Measurements from ENCODE around the gene AHNAK2.

DNA sequence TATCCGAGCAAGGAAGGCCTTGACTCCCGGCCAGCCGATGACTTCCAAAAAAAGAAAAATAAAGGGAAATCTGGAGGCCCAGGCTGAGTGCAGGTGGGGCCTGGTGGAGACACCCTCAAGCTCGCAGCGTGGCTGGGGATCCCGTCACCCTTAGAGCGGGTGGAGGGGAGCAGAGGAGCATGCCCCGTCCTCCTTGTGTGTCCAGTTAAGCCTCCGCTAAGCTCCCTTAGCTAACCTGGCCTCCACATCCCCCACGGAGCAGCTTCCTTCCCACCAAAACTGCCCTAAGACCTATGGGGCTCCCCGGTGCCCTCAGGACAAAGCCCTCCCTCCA, 4.2 kb downstream of the AHNAK2 start:
- RRBS = no CpG with 5 or more reads among the region's 11 CpGs

DNA sequence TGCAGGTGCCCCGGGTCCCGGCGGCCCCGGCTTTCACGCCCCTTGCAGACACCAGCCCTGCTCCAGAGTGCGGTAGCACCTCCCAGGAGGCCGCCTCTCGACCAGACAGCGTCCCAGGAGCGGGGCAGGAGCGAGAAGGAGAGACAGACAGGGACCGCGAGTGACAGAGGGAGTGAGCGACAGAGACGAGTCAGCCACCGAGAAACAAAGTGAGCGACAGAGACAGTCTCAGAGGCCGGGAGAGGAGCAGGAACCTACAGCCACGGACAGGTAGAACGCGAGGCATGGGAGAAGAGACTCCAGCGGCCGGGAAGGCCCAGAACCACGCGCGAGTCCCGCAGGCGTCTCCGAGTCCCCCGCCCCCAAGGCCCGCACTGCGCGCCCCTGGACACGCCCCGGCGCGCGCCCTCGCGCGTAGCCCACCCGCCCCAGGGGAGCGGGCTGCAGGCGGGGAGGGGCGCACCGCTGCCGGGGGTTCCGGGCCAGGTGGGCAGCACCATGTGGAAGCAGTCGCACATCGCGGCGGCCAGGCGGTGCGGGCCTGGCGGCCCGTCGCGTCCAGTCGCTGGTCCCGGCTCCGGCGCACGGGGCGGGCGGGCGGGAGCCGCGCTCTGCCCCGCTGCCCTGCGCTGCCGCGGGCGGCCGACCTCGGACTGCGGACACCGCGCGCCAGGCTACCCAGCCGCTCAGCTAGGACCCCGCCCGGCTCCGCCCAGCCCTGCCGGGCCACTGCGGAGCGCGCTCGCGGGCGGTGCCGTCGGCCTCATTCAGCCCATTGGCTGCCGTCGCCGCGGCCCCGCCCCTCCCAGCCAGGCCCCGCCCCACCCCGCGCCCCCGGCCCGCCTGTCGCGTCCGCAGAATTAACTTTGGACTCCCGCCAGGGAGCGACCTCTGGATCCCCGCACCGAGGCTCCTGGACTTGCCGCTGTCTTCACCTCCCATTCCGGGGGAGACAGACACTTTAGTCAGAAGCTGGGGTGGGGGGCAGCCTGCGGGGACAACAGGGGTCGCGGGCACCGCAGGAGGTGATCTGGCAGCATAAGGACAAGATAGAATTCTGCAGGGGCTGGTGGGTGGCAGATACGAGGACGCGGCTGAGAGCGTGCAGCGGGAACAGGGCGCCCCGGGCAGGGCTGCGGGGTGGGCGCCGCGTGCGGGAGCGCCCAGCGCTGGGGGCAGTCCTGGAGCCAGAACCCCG, at the start of gene AHNAK2:
Gene AHNAK2 (minus strand): TSS at position 655 of the 1,198 bp plus-strand sequence.
- RRBS = 1% methylated on average over 57 of the region's 130 CpGs

GRCh38 chr14:105182524-105183218, 1.6 kb upstream of the NUDT14 start:
- RRBS = 70% methylated on average over 5 of the region's 19 CpGs

DNA sequence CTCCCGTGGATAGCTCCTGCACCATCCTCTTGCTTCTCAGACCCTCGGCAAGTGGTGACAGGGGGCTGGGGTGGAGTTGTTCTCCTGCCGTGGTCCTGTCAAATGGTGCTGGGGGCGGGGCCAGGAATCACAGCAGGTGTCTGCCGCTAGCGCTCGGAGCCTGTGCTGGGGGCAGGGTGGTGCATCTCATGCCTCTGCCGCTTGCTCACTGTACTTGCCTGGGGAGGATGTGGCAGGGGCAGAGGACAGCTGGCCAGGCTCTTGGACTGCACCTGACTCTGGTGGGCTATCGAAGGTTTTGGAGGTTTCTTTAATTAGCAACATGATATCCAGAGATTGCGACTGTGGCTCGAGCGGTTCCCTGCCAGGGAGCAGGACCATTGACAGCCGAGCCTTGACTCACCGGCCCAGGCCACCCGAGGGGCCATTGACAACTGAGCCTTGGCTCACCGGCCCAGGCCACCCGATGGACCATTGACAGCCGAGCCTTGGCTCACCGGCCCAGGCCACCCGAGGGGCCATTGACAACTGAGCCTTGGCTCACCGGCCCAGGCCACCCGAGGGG, 12.9 kb downstream of the PACS2 start:
- RRBS = no CpG with 5 or more reads among the region's 22 CpGs

DNA sequence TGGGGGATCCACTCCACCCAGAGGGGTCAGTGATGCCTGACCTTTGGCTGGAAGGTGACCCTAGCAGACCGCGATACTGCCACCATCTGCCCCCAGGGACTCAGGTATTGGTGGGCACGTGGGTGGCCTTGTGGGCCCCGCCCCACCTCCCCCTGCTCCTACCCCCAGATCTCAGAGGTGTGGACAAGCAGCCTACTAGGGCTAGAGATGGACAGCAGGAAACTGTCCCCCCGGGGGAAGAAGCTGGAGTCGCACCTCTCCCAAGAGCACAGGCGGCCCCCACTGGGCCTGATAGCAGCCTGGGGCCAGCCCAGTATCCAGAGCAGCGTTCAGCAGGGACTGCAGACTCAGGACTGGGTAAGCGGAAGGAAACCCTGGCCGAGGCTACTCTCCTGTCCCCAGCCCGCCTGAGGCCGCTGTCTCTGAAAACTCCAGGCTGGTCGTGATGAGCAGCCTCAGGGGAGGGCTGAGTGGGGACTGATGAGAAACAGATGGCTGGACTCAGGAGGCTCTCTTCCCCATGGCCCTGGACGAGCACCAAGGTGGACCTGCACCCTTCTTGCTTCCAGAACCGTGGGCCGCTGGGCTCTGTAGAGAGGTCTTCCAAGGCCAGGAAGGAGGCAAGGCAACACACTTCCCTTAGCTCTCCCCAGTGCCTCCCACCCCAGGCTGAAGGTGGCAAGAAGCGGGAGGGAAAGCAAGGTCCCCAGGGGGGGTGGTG, 956 bp downstream of the TEX22 start:
- RRBS = no CpG with 5 or more reads among the region's 17 CpGs

- RRBS = no CpG with 5 or more reads among the region's 5 CpGs
Measured at GRCh38 chr14:105473179-105473589, 1.4 kb upstream of the CRIP2 start.

GRCh38 chr14:105476475-105477371, 2.1 kb downstream of the CRIP2 start:
- RRBS = 8% methylated on average over 2 of the region's 18 CpGs

- RRBS = 94% methylated on average over 5 of the region's 26 CpGs
Measured at GRCh38 chr14:105483105-105484305, 3.2 kb upstream of the CRIP1 start.

DNA sequence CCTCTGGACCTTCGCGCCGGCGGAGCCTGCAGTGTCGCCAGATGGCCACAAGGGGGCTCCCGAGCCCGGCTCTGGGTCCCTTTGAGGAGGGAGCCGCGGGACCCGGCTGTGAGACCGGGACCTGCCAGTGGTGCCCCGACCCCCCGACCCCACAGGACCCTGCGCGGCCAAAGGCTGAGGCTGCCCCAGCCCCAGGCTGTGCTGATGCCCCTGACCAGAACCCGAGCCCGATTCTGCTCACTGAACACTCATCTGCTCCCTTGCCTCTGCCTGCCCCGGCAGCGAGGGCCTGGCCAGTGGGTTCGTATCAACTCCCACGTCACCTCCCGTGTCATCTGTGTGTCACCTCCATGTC, 11.6 kb downstream of the TMEM121 start:
- RRBS = 2% methylated on average over 5 of the region's 22 CpGs

GRCh38 chr14:105587410-105588825, 61.5 kb downstream of the TMEM121 start:
- RRBS = 67% methylated on average over 1 of the region's 52 CpGs

DNA sequence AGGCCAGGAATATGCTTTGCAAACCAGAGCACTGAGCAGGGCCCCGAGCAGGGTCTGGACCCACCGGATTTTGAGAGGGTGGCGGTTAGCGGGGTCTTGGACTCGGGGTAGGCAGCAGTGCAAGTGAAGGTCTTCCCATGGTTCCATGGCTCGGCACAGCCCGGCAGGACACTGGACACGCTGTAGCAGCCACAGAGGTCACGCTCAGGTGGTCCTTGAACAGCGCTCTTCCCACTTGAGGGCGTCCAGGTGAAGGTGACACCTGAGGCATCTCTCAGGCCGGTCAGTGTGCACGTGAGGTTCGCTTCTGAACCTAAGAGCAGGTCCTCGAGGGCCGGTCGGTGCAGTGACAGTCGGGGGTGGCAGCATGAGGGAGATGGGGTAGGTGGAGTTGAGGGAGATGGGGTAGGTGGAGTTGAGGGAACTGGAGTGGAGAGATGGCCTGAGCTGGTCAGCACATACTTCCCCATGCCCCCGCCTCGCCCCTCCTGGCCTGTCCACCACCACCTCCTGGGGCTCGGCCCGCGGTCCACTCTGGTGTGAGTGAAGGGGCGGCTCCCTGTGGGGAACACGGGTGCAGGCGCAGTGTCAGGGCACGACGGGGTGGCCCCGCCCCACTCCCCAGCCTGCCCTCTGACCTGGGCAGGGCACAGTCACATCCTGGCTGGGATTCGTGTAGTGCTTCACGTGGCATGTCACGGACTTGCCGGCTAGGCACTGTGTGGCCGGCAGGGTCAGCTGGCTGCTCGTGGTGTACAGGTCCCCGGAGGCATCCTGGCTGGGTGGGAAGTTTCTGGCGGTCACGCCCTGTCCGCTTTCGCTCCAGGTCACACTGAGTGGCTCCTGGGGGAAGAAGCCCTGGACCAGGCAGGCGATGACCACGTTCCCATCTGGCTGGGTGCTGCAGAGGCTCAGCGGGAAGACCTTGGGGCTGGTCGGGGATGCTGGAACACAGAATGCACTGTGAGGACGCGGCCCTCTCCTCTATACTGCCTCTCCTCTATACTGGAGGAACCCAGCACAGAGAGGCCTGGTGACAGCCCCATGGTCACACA, 181.7 kb downstream of the TMEM121 start:
- RRBS = 48% methylated on average over 5 of the region's 46 CpGs

DNA sequence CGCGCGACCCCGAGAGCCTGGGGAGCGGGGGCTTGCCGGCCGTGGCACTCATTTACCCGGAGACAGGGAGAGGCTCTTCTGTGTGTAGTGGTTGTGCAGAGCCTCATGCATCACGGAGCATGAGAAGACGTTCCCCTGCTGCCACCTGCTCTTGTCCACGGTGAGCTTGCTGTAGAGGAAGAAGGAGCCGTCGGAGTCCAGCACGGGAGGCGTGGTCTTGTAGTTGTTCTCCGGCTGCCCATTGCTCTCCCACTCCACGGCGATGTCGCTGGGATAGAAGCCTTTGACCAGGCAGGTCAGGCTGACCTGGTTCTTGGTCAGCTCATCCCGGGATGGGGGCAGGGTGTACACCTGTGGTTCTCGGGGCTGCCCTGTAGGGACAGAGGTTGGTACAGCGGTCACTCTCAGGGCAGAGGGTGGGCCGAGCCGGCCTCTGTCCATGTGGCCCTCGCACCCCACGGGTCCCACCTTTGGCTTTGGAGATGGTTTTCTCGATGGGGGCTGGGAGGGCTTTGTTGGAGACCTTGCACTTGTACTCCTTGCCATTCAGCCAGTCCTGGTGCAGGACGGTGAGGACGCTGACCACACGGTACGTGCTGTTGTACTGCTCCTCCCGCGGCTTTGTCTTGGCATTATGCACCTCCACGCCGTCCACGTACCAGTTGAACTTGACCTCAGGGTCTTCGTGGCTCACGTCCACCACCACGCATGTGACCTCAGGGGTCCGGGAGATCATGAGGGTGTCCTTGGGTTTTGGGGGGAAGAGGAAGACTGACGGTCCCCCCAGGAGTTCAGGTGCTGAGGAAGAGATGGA, 215.2 kb downstream of the TMEM121 start:
- RRBS = no CpG with 5 or more reads among the region's 41 CpGs

DNA sequence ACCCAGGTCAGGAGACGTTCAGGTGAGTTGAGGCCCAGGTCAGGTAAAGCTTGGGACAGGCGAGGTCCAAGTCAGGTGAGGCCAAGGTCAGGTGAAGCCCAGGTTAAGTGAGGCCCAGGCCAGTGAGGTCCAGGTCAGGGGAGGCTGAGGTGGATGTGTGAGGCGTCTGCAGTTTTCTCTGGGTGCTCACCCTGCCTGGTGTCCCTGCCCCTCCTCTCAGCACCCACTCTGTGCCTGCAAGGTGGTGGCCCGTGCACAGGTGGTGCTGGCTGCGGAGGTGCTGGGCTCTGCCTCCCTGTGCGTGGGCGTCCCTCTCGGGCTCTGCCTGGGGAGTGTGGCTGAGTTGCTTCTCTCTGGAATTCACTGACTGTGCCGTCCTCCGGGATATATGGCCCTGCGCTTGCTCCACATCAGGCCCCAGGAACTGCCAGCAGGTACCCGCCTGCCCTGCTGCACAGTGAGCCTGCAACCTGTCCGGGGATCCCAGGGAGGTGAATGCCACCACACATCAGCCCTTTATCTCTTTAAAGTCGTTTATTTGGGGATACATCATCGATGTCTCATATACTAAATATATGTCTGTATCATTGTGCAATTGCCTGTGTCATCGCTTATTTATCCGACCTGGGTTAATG, 379.1 kb downstream of the TMEM121 start:
- RRBS = 54% methylated on average over 2 of the region's 17 CpGs

DNA sequence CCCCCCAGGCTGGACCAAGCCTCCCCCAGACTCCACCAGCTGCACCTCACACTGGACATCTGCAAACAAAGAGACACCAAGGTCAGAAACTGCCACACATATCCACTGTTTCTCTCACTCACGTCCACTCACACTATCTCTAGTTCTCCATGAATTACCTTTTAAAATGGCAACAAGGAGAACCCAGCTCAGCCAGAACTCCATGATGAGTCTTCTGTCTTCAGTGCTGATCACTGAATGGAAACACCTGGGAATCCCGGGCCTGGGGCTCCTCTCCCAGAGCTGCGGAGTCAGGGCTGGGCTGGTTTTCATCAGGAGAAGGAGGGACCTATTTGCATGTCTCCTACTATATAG, 562.0 kb downstream of the TMEM121 start:
- RRBS = no CpG with 5 or more reads among the region's 3 CpGs

DNA sequence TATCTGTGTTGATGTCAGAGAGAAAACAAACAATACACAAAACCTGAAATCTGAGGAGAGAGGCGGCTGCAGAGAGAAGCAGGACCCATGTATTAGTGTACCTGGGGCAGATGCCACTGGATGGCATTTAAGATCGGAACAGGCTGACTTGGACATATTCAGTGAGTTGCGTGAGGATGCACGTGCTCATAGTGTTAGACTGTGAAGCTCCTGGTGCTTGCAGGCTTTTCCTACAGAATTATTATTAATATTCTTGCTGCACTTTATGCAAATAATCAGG, 810.3 kb downstream of the TMEM121 start:
- RRBS = no CpG with 5 or more reads among the region's 4 CpGs

- RRBS = no CpG with 5 or more reads among the region's 2 CpGs
Measured at GRCh38 chr14:106470564-106470979, 944.2 kb downstream of the TMEM121 start.

- RRBS = no CpG with 5 or more reads among the region's 2 CpGs
Measured at GRCh38 chr14:106509940-106510139, 983.5 kb downstream of the TMEM121 start.

- RRBS = no CpG with 5 or more reads among the region's 3 CpGs
Measured at GRCh38 chr14:106557290-106557795, 1031.0 kb downstream of the TMEM121 start.

- RRBS = no CpG with 5 or more reads among the region's 2 CpGs
Measured at GRCh38 chr14:106627488-106627822, 1101.1 kb downstream of the TMEM121 start.

DNA sequence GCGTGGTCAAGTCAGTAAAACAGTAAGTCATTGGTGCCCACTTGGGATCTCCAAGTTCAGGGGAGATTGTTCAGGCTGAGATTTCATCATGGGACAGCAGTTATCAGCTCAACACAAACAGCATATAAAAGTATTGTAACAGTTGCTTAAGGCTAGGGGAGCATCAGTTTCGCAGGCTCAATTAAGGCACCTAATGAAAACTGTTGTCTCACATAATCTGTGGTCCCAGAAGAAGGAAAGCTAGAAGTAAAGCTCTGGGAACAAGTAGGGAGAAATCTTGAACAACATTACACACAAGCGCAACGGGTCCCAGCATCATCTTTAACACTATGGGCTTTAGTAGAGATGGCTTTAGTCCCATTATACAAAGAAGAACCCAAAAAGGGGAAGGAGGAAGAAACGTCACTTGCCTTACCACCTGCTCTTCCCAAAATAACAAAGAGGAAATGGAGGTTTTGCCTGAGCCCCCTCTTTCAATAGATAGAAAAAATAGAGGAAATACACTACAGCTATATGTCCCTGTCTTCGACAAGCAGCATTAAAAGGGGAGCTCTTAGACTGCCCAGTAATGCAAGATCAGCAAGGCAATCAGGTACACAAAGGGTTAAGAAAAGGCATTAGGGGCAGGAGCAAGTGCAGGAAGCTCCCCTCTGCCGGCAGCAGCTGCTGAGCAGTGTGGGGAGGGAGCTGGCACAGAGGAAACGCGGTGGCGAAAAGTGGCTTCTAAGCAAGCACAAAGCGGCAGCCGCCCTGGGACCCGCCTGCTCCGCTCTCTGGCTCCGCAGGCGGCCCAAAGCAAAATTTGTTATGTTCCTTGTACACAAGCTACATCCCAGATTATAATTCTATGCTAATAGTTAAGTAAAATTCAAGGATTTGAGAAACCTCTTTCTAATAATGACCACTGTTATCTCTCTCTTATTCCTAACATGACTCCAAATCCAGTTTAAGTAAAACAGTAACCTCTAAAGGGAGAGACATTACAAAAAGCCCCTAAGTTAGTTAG, 1218.8 kb downstream of the TMEM121 start:
- RRBS = no CpG with 5 or more reads among the region's 16 CpGs